Mesangial cell (primary cell): Measurements from ENCODE around the genes KRTAP13-3, KRTAP11-1 and TIAM1.

GRCh38 chr21:26844019-26844647, 1.1 kb downstream of the ADAMTS1 start:
- RAMPAGE, long total RNA, result no peak

GRCh38 chr21:26844648-26845233, 468 bp downstream of the ADAMTS1 start:
- RAMPAGE, long total RNA, result no peak

GRCh38 chr21:26845438-26846398, 509 bp upstream of the ADAMTS1 start:
- RAMPAGE, long total RNA, result no peak

DNA sequence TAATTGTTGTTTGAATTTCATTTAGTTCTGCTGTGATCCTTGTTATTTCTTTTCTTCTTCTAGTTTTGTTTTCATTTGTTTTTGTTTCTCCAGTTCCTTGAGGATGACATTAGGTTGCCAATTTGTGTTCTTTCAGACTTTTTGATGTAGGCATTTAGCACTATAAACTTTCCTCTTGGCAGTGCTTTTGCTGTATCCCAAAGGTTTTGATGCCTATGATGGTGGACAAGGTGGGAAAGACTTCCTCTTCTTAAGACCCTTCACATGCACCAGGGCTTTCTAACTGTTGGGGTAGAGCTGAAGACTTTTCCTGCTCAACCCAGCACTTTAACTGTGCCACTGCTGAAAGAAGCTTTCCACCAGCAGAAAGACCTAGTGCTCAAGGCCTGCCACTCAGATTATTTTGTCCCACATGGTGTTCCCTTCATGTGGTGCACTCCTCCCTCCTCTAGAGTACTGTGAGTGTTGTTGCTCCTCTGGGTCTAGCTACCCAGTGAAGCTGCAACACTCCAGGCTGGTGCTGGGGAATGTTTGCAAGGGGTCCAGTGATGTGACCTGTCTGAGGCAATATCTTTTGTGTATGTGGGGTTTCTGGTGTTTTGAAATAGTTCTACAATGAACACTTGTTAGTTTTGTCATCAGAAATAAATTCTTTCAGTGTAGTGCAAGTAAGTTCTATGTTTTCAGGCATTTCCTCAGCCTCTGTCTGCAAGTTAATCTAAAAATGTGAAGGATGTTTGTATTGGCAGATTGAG, 509.6 kb downstream of the N6AMT1 start:
- RAMPAGE, long total RNA, result no peak

DNA sequence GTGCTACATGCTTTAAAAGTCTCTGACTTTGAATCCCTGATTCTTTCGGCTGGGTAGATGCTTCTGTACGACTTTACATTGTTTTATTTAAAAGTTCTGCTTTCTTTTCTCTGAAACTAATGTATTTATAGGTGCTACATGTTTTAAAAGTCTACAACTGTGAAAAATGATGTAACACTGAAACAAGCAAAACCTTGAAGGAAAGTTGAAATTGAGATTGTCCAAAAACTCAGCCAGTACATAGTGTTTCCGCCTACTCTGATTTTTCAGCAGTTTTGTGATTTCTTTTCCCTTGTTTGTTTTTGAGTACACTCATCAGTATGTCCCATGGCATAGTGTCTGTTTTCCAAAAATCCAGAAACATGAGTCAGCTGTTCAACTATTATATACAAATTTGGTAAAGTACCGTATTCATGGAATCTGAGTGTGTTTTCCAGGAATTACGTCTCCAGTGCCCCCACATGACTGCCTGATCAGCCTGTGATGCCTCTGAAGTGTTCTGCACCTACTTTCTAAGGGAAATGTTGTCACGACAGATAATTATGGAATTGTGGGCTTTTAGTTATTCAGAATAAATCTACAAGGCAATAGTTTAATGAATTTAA, 79.4 kb downstream of the N6AMT1 start:
- RAMPAGE, long total RNA, result no peak

- RAMPAGE, long total RNA, result no peak
Observed at GRCh38 chr21:28827514-28827715, 57.8 kb downstream of the N6AMT1 start.

- RAMPAGE, long total RNA, result no peak
Observed at GRCh38 chr21:29018170-29018462, 1.0 kb downstream of the RWDD2B start.

DNA sequence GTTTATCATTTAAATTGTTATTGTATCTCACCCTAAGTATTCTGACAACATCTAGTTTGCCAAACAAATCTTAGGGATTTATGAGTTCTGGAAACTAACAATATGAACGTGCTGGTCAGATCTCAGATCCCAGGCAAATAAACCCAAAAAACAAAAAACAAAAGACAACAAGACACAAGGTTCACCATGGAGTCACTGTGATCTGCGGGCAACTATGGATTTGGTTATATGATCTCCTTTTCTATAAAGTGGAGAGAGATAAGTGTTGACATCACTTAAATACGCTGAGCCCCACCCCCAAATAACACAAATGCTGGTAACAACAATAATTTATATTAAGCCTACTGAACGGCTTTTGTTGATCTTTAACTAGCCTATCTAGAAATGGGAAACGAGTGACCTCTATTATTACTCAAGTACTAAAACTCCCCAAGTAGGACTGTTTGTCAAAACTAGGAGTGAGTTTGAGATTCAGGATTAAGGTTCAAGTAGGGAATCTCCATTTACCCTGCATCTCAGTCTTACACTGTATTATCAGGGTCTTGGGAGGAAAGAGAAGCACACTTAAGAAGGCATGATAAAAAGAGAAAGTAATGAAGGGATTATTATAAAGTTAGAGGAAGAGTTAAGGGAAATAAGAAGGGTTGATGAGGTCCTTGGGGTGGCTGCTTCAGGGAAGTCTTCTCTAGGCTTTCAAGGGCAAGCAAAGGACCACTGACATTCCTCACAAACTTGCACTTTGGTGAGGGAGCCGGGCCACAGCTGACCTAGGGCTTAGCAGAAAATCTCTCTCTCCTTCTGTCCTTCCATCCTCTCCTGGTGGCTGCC, 52.3 kb downstream of the MAP3K7CL start:
- RAMPAGE, long total RNA, result no peak

DNA sequence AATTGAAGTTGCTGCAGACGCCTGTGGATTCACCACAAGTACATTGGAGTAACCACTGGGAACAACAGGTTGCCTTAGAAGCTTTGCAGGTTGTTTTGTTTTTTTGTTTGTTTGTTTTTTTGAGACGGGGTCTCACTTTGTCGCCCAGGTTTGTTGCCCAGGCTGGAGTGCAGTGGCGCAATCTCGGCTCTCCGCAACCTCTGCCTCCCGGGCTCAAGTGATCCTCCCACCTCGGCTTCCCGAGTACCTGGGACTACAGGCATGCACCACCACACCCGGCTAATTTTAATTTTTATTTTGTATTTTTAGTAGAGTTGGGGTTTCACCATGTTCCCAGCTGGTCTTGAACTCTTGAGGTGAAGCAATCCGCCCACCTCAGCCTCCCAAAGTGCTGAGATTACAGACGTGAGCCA, 63.2 kb downstream of the MAP3K7CL start:
- RAMPAGE, long total RNA, result no peak

GRCh38 chr21:29325878-29326437, 27.2 kb downstream of the BACH1 start:
- RAMPAGE, long total RNA, result no peak

DNA sequence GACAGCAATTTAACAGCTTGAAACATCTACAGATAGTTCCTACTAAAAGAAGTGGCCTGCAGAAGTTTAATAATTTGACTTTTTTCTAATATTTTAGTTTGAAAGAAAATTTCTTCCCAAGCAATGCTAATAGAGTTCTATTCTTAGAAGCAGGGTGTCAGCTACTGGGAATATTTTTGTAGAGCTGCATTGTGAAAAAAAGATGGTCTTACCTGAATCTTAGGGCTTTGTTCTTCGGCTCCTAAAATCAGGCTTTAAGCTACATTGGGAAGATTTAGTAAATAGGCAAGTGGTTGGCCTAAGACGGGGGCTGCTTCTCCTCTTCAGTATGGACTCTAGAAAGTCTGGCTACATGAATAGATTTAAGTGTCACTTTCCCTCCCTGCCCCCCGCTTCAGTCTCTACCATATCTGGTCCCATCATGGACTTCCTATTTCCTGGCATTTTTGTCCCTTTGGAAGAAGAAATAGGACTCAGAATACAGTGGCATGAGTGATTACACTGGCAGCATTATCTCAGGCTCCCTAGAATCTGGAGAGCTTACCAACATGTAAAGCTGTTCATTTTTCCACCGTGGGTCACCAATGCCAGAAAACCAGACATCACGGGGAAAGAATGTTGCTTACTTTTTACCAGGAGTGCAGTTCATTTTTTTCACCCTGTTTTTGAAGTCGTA, 44.6 kb downstream of the BACH1 start:
- RAMPAGE, long total RNA, result no peak

- RAMPAGE, long total RNA, result no peak
Observed at GRCh38 chr21:30425697-30426195, at the start of gene KRTAP13-3. TSS of gene KRTAP13-3 (minus strand) at chr21:30425926.

GRCh38 chr21:30881266-30881826, at the start of gene KRTAP11-1:
TSS of gene KRTAP11-1 (minus strand) at chr21:30881580.
- RAMPAGE, long total RNA, result no peak

DNA sequence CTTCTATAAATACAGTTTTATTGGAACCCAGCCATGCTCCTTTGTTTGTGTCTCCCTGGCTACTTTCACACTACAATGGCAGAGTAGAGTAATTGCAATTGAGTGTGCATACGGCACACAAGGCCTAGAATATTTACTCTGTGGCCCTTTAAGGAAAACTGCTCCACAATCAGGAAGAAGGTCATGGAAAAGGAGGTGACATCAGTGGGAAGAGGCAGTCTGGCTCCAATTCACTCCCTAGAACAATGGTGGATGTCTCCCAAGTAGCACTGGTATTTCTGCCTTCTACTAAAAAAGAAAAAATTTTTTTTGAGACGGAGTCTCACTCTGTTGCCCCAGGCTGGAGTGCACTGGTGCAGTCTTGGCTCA, 51.3 kb downstream of the KRTAP19-8 start:
- RAMPAGE, long total RNA, result no peak

DNA sequence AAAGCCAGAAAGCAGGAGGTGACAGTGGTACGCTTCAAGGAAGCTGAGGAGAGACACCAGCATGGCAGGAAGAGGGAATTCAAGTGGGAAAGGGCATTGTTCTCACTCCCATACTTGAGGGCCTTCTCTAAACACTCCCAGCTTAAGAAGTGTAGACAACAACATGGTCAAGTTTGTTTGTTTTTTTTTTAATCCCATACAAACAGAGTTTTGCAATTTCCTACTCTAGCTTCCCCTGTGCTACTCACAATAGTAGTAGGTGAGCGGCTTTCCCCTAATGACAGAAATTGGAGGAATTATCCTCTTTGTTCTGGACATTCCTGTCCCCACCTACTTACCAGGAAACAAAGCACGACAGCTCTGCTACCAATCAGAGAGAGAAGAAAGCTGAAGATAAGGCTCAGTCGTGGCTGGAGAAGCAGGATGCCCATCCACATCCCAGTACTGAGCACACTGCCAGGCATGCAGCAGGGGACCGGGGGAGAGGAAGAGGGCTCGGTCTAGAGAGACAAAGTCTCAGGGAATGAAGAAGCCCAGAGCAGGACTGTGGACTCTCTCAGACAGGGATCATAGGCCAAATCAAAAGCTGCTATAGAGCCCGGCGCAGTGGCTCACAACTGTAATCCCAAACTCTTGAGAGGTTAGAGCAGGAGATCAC, 134.0 kb upstream of the KRTAP19-8 start:
- RAMPAGE, long total RNA, result no peak

GRCh38 chr21:31251749-31252515, 92.1 kb downstream of the TIAM1 start:
- RAMPAGE, long total RNA, result no peak

DNA sequence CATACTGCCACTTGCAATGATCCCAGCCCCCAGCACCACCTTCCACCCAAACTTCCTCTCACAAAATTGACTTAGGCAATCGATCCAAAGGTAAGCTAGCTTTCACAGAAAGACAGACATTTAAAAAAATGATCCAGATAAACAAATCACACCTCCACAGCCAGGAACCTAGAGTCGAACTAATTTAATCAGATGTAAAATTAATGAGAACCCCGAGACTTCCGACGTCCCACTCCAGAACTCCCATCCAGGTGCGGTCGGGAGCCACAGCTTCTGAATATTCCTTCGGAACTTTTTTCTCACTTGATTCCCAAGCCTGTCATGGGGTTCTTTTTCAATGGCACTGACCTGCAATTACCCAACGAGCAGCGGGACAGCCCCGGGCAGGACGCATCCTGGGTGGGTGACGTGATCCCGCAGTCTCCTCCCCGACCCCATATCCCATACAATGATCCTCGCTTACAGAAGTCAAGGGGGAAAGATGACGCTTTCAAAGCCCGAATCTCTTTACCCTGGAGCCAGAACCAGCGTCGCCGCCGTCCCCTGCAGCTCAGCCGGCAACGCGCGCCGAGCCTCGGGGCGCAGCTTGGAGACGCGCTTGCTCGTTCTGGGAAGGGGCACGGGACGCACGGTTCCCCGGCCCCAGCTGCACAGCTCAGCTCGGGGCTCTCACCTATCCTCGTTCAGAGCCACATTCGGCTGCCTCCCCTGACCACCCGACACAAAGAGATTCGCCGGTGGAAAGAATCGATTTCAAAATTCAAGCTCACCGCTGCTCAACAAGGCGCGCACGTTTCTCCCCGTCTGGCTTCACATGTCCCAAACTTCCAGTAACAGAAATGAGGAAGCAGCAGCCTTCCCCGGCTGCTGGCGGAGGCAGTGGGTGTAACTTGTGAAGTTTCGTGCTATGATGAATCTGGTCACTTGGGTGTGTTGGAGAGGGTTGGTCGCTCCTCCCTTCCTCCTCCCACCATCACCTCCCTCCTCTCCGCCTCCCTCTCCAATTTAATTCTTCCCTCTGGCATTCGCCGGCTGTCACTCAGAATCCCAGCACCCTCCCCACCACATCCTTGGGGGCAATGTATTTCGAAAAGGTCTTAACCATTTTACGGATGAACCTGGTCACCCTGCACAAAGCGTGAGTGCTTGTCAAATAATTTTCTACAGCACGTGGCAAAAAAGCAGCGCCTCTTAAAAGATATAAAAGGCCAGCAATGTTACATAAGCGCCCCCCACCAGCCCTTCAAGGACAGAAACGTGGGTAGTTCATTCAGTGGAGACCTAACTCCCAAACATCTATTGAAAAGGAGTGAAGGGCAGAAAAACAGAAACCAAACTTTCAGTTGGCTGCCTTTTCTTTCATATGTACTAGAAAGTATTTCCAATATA, at the start of gene TIAM1:
TIAM1 (minus strand) TSS at position 894 of the 1,389 bp plus-strand sequence.
- RAMPAGE, long total RNA, result no peak

DNA sequence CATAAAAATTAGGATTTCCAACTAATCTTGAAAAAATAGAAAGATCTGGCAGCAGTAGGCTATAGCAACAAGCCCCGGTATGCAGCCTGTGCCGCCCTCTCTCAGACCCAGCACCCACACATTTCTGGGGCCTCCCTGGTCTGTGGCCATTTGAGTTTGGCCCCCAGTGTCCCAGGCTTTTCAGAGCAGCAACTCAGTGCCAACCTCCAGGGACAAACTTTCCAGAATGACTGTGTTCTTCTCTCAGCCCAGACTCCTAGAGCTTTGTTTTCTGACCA, 26.7 kb upstream of the TIAM1 start:
- RAMPAGE, long total RNA, result no peak

DNA sequence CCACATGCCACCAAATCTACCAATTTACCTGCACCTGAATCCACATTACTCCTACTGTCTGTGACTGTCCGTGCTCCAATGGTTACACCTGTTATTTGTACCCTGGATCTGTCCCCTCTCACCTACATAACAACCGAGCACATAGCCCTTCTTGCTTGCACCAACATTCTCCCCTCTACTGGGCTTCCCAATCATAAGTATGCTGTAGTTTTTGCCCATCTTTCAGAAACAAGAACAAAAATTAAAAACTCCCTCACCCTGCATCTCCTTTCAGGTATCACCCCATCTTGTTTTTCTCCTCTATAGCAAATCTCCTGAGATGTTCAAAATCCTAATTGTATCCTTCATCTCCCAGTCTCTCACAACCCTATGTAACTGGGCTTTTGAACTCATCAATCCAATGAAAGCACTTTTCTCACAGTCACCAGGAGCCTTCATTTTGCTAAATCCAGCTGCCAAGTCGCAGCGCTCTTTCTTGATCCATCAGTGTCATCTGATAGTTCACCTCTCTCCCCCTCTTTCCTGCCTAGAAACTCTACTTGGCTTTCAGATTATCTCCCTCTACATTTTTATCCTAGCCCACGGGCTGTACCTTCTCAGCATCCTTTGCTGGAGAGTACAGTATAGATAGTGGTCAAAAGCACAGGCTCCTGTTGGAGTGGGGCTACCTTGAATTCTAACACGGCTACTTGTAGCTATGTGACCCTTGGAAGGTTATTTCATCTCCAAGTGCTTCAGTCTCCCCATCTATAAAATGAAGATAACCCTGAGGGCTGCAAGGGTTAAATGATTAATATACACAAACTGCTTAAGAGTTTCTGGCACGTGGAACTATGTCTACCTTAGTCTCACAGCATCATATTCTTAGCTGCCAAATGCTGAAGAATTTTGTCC, 17.9 kb downstream of the SOD1 start:
- RAMPAGE, long total RNA, result no peak

DNA sequence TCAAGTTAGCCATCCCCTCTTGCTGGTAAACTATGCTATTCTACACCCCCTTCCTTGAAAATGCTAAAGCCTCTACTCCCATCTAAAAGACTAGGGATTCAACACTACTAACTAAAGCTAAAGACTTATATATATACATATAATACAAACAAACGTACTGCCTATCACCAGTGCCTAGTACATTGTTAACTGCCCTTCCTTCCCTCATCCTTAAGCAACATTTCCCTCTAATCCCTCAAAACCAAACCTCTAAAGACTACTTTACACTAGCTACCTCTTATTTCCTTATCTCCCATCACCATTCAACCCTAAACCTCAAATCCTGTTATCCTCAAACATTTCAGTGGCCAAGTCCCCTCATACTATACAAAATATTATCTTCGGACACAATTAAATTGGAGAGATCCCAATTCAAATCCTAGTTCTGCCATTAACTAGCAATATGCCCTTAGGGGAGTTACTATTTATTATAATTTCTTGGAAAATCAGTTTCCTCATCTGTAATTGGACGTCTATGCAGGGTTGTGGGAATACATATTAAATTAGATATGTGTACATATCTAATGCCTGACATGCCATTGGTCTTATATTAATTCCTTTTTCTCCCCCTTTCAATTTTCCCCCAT, 3.7 kb downstream of the SCAF4 start:
- RAMPAGE, long total RNA, result no peak